Karpas-422 (cell line): Measurements from ENCODE around the genes OR5H2 and ST3GAL6.

DNA sequence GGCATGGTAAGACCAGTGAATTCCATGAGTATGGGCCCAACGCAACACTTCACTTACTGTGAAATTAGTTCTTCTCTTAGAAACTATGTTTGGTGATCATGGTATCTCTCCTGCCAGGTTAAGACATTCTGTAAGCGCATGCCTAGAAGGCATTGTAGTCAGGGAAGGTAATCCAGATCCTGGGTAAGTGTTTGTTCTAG lies 89.1 kb upstream of the POU1F1 start:
- PRO-cap = no peak
- RAMPAGE, long total RNA = no peak

GRCh38 chr3:87733603-87734123 lies 58.8 kb upstream of the HTR1F start:
- PRO-cap = no peak
- RAMPAGE, long total RNA = no peak

DNA sequence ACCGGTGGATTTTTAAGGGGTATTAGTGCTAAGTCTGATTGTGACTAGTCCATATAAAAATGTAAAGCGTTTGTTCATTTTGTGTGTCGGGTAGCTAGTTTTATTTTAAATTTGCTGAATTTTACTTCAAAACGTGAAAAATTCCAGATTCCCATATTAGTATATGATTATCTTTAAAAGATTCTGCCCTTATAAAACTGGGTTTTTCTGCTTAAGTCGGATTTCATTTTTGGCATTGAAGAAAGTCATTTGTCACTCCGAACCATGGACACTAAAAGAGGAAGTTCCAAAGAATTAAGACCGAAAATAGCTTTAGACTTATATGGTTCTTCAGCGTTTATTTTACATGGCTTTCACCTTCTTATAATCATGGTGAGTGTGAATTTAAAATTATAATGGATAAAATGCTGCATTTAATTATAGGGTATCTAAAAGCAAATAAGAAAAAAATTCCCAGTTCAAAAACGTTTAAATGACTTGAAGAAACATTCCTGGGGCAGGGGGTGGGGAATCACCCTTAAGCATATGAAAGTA lies 1.0 kb downstream of the C3orf38 start:
- PRO-cap = no peak
- RAMPAGE, long total RNA = no peak

GRCh38 chr3:88151359-88151742 lies 1.6 kb downstream of the C3orf38 start:
- PRO-cap = no peak
- RAMPAGE, long total RNA = no peak

DNA sequence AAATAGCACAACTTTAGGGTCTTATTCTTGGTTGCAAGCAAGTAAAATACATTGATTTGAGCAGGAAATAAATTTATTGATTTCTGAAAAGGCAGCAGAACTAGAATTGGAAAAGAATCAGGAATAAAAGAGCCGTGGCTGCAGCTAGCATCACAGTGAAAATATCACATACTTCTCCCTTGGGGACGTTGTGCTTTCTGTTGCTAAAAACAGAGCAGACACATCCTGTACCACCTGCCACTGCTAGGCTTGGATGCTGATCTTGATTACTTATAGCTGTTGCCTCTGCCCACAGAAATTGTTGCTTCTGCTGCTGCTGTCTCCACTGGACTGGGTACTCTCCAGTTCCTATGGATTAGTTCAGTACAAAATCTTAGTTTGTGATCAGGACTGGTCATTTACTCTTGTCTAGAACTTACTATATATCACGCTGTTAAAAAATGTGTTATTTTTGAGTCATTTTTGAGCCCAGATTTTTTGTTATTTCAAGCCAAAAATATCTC lies 95.3 kb downstream of the CSNKA2IP start:
- PRO-cap = no peak
- RAMPAGE, long total RNA = no peak

DNA sequence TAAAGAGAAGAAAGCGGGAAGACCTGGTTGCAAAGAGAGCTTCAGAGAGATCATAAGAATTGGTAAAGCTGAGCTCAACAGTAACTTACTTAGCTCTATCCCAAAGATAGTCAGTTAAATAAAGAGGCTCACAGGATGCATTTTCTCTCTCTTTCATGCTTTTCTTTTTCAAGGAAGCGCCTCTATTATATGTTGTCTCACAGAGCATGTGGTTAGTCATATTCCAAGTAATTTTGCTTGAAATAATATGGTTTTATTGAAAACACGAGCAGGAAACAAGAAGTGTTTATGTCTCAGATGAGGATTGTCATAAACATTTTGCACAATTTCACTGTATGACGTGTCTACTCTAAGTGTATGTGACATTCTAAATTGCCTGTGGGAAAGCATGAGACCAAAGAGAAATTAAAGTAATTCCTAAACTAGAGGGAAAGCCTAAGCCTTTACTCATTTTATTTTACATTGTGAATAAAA lies 818.5 kb downstream of the EPHA3 start:
- PRO-cap = no peak
- RAMPAGE, long total RNA = no peak

GRCh38 chr3:94058654-94059854 lies 3.7 kb downstream of the DHFR2 start:
- PRO-cap = no peak
- RAMPAGE, long total RNA = no peak

DNA sequence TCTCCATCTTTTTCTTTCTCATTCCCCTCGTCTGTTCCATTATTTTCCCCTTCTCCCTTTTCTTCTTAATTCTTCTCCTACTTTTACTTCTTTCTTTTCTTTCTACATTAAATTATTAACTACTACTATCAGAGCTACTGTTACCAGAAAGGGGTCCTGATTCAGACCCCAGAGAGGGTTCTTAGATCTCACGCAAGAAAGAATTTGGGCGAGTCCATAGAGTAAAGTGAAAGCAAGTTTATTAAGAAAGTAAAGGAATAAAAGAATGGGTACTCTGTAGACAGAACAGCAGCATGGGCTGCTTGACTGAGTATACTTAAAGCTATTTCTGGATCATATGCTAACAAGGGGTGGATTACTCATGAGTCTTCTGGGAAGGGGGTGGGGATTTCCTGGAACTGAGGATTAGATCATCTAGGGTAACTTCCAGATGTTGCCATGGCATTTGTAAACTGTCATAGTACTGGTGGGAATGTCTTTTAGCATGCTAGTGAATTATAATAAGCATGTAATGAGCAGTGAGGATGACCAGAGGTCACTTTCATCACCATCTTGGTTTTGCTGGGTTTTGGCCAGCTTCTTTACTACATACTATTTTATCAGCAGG lies 891.0 kb upstream of the EPHA6 start:
- PRO-cap = no peak
- RAMPAGE, long total RNA = no peak

GRCh38 chr3:98282188-98282689 lies at the start of gene OR5H2:
TSS of gene OR5H2 (plus strand) at chr3:98282505.
- PRO-cap = no peak
- RAMPAGE, long total RNA = no peak

DNA sequence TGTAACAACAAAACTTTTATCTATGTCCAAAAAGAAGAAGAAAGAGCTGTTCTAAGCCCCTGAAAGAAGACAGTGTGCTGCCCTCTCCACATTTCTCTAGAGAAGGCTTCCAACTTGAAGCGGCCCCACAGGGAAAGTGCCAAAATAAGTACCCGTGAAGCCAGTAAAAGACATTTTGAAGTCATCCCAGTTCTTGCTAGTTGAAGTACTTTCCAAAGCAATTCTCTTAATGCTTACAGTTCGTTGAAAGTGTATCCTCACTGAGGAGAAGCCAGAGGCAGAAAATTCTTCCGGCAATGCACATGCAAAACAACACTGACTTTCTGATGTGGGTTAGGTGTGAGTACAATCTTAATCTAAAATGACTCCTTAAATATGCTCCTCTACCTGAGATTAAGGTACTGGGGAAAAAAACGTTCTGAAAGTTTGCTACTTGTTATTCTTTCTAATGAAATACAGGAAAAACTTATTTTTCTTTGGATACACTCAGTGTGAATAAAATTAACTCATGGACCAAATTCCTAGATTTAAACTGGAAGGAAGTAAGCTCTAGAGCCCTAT lies 21.4 kb downstream of the GPR15 start:
- PRO-cap = no peak
- RAMPAGE, long total RNA = no peak

GRCh38 chr3:98733014-98733522 lies 30.1 kb upstream of the ST3GAL6 start:
- PRO-cap = no peak
- RAMPAGE, long total RNA = no peak

- PRO-cap = no peak
- RAMPAGE, long total RNA = no peak
These were observed at the start of gene ST3GAL6 for GRCh38 chr3:98762898-98764148. TSS of gene ST3GAL6 (plus strand) at chr3:98763340.

DNA sequence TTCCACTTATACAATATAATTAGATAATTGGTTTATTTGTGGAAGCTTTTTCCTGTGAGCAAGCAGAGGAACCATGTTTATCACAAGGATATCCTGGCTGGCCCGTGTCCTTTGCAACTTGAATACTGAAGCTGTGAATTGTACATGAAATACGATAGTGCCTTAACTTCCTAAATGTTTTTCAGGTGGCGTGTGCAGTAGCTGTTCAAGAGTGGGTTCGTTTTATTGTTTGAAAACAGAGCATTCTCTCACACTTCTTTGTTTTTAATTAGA lies 2.7 kb downstream of the ST3GAL6 start:
- PRO-cap = no peak
- RAMPAGE, long total RNA = no peak

- PRO-cap = no peak
- RAMPAGE, long total RNA = no peak
These were observed 37.9 kb downstream of the ST3GAL6 start for GRCh38 chr3:98801038-98801524.

GRCh38 chr3:98819146-98819470 lies 56.0 kb downstream of the ST3GAL6 start:
- PRO-cap = no peak
- RAMPAGE, long total RNA = no peak

DNA sequence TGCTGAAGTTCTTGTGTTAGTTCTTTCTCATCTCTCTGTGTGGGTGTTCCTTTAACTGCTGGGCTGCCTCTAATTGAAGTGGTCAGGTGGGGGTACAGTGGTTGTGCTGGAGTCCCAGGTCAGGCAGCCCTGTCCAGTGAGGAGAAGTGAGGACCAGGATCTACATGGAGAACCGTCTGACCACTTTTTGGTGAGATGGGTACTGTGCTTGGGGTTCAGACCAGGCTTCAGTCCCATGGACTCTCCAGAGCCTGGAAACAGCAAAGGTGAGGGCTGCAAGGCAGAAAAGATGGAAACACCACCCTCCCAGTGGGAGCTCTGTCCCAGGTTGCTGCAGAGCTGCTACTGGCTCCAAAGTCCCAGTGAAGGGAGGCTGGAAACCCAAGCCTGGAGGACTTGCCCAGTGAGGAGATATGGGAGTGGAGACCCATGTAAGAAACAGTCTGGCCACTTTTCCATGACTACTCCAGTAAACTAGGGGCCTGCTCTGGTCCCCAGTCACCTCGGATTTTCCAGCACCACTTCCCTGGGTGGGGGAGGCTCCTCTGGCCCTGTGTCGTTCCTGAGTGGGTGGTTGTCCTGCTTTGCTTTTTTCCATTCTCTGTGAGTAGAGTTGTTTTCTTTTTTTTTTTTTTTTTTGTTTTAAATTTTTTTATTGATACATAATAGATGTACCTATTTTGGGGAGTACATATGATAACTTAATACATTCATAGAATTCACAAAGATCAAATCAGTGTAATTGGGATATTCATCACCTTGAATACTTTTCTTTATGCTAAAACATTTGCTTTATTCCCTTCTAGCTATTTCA lies 67.8 kb downstream of the DCBLD2 start:
- PRO-cap = no peak
- RAMPAGE, long total RNA = no peak

- PRO-cap = no peak
- RAMPAGE, long total RNA = no peak
These were observed 743 bp upstream of the DCBLD2 start for GRCh38 chr3:98901917-98902959.

DNA sequence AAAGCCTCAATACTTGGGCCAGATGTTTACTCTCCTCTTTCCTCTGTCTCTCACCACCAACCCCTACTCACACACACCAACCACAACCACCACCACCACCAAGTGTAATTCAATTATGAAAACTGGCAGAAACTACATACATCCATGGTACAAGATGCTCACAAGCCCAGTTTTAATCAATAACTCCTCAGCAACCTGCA lies 53.6 kb downstream of the COL8A1 start:
- PRO-cap = no peak
- RAMPAGE, long total RNA = no peak

GRCh38 chr3:99957448-99957987 lies 139.9 kb downstream of the CMSS1 start:
- PRO-cap = no peak
- RAMPAGE, long total RNA = no peak

GRCh38 chr3:100047354-100048329 lies 66.7 kb downstream of the FILIP1L start:
- PRO-cap = no peak
- RAMPAGE, long total RNA = no peak